Bronchus fibroblast of lung (primary cell): ENCODE data around the genes KAT2A, HSPB9, STAT5B and PLEKHH3.

GRCh38 chr17:41919860-41920441 lies 1.2 kb upstream of the ACLY start:
- RAMPAGE, long total RNA, result no peak

GRCh38 chr17:41989610-41990185 lies 23.1 kb downstream of the CNP start:
- RAMPAGE, long total RNA, result no peak

DNA sequence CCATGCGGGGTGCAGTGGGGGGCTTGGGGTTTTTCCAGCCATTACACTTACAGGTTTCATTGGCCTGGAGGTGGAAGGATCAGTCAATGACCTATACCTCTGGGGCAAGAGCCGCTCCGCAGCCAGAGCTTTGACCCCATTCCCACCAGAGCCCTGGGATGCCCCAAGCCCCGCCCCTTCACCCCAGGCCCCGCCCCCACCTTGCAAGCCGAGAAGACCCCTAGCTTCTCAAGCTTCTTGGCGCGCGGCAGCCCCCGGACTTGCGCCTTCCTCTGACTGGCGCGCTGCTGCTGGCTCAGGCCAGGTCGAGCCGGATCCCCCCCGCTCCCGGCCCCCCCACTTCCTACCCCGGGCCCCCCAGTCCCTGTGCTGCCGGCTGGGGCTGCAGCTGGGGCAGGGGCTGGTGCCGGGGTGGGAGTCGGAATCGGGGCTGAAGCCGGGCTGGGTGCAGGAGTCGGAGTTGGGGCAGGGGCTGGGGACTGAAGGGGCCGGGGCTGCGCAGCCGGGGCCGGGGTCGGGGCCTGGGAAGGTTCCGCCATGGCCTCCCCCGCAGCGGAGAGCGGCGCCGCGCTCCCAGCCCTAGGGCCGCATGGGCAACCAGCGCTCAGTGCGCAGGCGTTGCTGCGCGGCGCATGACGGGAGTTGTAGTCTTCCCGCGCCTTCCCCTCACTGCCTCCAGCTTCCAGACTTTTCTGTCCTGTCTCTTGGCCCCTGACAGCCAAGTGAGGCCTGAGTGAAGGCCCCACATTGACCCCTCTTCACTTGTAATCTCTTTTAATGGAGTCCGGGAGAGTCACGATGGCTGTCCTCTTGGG lies at the start of gene KAT2A:
KAT2A (minus strand) TSS at position 602 of the 815 bp plus-strand sequence.
- RAMPAGE, long total RNA, result no peak

DNA sequence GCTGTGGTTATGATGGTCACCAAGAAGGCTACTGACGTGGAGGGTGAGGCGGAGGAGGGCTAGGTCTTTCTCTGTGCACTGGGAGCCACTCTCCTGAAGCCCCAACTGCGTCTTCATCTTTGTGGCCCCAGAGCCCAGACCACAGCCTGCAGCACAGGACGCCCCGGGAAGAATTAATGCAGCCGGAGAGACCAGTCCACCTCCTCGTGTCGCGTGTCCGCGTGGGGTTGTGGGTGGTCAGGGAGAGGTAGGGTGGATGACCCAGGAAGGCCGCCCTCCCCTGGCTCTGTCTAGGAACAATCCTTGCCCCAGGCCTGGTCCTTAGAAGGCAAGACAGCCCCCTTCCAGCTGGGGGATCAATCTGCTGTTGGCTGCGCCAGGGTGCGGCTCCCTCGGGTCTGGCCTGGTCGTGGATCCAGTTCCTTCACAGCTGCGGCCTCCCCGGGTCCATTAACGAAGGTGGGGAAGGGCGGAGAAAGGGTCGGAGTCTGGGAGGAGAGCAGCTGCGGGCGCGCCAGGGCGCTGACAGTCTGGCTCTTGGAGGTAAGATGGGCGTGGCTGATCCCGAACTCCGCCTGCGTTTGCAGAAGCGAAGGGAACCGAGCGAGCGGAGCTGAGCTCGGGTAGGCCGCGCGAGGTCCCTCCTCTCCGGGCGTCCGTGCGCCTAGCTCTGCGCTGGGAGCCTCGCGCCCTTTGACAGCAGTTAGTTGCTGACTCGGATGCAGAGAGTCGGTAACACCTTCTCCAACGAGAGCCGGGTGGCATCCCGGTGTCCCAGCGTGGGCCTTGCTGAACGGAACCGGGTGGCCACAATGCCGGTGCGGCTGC lies at the start of gene HSPB9:
HSPB9 (plus strand) TSS at position 673 of the 828 bp plus-strand sequence.
- RAMPAGE, long total RNA, result no peak

DNA sequence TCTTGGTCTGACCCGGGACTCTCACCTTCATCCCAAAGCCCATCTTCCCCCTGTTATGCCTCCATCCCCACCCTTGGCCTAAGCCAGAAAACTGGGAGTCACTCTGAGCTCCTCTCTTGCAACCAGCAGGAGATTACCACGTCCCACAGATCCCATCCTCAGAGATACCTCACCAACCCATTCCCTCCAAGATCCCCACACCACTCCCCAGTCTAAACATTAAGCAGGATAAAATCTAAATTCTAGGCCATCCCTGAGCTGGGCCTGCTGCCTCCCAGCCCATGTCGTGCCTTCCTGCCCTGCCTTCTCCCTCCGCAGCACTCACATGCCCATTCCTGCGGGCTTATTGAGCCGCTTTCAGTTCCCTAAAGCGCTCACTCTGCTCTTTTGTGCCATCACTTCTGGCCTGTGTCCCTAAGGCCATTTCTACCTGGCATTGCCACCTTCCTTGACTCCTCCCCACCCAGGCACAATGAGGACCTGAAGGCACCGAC lies 12.9 kb upstream of the RAB5C start:
- RAMPAGE, long total RNA, result no peak

DNA sequence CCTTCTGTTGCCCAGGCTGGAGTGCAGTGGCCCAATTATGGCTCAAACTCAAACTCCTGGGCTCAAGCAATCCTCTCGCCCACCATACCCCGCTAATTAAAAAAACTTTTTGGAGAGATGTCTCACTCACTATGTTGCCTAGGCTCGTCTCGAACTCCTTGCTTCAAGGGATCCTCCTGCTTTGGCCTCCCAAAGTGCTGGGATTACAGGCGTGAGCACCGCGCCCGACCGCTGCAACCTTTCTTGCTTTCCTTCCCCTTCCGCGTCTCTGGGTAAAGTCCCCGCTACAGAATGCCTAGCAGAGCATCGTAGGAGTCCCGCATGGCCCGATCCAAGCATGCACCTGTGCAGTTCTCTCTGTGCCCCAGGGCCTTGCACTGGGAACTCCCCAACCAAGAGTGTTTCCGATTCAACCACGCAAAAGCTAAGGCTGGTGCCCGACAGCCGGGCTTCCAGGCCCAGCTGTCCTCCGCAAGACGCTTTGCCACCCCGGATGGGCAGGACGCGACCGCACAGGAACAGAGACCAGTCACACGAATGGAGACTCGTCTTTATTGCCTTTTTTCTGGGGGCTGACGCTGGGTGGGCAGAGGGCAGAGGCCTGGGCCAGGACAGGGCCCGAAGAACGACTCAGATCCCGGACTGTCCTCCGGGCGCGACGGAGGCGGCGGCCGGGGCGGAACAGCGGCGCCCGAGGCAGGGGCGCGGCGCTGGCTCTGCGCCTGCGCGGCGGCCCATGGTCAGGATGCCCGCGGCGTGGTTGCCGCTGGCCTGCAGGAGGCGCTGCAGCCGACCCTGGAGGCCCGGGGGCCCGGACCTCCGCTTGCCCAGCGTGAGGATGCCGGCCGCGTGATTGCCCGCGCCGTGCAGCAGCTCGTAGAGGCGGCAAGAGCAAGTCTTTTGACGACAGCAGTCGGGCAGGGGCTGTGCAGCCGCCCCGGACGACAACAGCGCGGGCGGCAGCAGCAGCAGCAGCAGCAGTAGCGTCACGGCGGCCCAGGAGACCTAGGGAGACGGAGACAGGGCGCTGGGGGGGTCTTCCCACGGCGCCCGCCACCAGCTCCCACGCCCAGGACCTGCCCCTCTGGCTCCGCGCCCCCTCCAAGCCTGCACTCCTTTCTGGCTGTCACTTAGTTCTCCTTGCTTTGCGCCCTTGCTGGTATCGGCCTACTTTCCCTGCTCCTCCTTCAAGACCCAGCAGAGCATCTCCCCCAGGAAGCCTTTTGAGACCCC lies 1.3 kb downstream of the HCRT start:
- RAMPAGE, long total RNA, result no peak

DNA sequence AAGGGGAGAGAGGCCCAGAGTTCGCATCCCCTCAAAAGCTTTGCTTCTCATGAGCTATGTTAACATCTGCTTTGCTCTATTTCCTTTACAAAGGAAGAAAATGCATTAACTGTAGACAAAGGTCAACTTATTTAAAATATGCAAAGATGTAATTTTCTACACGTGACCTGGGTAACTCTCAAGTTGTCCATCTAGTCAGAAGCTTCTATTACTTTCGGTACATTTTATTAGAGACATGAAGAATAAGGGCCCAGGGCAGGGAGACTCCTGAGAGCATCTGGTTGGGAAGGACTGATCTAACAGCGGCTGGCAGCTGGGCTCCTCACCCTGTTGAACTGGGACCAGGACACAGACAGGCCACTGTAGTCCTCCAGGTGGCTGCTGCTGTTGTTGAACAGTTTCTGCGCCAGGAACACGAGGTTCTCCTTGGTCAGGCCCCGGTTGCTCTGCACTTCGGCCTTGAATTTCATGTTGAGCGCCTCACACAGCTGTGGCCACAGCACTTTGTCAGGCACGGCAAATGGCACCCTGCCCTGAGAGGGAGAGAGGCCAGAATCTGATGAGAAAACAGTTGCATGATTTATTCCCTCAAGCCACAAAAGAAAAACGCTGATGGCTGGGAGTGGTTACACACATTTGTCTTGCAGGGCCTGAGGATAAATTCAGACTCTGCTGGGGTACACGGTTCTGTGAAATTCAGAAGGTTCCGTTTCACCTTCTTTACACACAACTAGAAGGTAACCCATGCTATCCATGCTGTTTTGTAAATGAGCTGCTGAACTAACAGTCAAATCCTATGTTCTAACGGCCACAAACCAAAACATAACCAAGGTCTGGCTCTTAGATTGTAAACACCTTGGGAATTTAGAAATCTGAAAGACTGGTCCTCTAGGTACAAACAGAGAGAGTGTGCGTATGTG lies 17.6 kb upstream of the GHDC start:
- RAMPAGE, long total RNA, result no peak

- RAMPAGE, long total RNA, result no peak
Observed at GRCh38 chr17:42274356-42275204, 1.6 kb downstream of the STAT5B start.

DNA sequence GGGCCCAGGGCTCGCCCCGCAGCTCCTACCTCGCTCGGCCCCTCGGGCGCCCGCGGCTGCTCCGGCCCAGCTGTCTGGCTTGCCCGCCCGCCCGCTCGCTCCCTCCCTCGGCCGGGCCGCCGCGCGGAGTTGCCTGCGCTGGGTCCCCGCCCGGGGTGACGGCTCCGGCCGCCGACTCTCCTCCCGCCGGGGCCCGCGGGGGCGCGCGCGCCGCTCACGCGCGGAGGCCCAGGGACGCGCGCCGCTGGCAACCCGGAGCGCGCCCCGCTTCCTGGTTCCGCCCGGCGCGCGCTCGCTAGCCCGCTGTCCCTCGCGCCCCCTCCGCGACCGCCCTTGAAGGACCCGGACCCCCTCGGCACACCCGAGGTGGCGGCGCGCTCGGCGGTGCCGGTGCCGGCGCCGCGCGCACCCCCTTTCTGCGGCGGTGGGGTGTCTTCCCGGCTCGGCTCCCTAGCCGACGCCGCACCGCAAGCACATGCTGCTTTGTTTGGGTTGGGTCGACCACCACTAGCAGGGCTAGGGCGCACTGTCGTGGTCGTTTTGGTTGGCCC lies at the start of gene STAT5B:
STAT5B (minus strand) TSS at position 173 of the 551 bp plus-strand sequence.
- RAMPAGE, long total RNA, result no peak

GRCh38 chr17:42309202-42309864 lies 21.0 kb downstream of the STAT5A start:
- RAMPAGE, long total RNA, result no peak

DNA sequence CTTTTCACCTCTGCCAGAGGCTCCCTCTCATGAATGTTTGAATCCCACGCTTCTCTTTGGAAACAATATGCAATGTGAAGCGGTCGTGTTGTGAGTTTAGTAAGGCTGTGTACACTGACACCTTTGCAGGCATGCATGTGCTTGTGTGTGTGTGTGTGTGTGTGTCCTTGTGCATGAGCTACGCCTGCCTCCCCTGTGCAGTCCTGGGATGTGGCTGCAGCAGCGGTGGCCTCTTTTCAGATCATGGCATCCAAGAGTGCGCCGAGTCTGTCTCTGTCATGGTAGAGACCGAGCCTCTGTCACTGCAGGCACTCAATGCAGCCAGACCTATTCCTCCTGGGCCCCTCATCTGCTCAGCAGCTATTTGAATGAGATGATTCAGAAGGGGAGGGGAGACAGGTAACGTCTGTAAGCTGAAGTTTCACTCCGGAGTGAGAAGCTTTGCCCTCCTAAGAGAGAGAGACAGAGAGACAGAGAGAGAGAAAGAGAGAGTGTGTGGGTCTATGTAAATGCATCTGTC lies 22.4 kb downstream of the STAT5A start:
- RAMPAGE, long total RNA, result no peak

GRCh38 chr17:42361858-42362315 lies 26.4 kb downstream of the STAT3 start:
- RAMPAGE, long total RNA, result no peak

DNA sequence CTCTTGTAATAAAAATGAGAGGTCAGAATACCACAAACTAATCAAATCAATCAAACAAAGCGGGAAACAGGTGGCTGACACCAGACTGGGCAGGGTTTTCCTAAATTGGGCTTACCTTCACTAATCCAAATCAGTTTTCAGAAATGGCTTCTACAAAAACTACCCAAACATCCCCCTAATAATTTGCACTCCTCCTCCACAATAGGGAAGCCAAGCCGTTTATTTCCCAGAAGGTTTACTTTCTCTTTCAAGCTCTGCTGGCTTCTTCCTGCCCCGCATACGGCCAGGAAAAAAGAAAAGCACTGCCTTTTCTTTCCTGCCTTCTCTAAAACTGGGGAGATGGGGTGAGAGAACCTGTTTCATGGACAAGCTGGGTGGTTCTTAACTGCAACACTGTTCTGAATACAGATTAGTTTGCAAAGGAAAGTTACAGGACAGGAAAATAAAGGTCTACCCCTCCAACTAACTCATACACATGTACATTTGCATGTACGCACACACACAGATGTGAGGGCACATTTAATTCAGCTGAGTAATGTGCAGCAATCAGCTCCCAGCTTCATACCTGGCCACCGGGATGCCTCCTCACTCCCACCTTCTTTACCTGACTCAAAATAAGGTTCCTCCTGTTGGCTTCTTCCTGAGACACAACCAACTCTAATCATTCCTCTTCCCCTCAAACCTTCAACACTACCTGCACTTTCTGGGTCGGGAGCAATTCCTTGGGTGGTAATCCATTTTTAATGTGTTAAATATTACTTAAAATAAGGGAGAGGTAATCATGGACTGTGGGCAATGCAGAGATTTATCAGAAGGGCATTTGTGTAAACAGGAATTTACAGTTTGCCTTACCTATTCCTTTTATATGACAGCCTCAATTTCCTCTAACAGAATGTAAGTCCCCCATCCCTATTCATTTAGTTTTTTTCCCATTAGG lies 9.0 kb downstream of the STAT3 start:
- RAMPAGE, long total RNA, result no peak

DNA sequence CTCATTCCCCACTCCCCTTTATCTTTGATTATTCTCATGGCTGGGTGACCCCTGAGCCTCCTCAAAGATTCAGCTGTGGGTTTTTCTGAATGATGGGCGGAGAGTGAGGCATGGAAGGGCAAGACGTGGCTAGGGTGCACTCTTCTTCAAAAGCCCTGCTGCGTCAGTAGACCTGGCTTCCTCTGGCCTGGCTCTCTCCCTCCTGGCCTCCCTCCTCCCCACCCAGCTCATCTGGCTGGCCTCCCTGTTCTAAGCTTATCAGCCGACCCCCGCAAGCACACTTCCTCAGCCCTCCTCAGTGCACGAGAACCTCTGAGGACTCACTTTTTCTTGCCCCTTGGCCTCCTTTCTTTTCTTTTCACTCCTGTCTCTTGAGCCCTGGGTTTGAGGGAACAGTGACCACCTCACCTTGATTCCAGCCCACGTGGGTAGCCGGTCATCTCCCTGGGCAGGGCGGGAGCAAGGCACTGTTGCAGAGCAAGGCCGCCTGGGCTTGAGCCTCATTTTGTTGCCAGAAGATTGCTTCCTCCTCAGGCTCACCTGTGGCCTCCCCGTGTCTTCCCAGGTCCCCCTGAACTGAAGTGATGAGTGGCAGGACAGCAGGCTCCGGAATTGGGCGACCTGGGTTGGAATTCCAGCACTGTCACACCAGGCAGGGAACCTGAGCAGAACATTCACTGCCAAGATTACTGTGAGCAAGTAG lies 19.7 kb upstream of the NAGLU start:
- RAMPAGE, long total RNA, result no peak

GRCh38 chr17:42562242-42562986 lies 466 bp downstream of the COASY start:
- RAMPAGE, long total RNA, result no peak

- RAMPAGE, long total RNA, result no peak
Observed at GRCh38 chr17:42610500-42610904, 1.0 kb downstream of the TUBG1 start.

DNA sequence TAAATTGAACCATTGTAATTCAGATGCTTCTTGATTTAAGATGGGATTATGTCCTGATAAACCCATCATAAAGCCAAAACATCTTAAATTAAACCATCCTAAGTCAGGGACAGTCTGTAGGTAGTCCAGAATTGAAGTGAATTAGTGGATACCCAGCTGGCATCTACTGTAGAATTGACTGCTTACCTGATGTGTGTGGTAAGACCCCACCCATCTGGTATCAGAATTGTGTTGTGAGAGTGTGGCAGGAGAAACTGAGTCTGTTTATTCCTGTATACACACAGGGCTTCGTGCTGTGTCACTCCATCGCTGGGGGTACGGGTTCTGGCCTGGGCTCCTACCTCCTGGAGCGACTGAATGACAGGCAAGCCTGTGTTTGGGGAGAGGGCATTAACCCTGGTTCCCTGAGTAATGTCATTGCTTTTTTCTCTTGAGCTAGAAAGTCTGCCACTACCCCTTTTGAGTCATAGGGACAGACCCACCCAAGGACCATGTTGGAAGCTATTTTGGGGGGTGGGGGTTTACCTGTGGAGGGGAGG lies 3.7 kb downstream of the TUBG2 start:
- RAMPAGE, long total RNA, result no peak

GRCh38 chr17:42669334-42669736 lies 7.5 kb downstream of the PLEKHH3 start:
- RAMPAGE, long total RNA, result no peak

DNA sequence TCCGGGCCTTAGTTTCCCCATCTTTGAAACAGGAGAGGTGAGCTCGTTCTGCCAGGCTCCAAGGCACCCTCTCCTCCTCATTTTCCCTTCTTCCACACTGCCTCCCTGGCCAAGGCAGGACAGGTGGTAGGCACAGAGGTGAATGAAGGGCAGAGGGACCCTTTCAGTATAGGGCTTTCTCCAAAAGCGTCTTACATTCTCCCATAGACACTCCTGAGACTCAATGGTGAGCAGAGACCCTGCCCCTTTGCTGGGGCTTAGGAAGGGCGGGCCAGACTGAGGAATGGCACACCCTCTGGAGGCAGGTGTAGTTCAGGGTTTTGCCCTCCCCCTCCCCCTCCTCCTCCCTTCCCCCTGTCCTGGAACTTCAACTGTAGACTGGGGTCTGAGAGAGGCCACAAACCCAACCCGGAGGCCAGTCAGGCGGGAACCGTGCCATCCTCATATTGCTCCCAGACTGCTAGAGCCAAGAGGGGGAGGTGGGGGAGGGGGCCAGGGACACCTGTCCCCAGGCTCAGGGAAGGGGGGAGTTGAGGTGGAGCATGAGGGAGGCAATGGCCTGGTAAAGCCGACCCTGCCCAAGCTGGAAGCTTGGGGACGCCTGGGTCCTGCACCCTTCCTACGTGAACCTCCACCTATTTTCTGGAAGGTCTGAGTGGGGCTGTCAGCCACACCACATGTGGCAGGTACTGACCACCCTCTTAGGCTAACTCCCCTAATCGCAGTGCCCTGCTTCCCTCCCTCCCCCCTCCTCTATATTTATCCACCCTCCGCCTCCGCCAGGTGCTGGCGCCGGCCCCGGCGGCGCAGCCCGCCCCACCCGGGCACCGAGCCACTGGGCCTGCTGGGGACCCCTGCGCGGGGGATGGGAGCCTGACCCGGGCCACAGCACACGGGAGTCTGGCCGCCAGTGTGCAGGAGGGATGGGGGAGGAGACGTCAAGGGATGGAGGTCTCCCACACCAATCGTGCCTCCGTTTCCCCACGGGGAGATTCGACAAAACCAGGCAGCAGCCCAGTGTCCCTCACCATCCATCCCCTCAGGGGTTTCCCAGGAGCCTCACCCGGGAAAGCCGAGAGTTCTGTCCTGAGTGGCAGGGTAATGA lies 1.7 kb downstream of the PLEKHH3 start:
- RAMPAGE, long total RNA, result no peak

DNA sequence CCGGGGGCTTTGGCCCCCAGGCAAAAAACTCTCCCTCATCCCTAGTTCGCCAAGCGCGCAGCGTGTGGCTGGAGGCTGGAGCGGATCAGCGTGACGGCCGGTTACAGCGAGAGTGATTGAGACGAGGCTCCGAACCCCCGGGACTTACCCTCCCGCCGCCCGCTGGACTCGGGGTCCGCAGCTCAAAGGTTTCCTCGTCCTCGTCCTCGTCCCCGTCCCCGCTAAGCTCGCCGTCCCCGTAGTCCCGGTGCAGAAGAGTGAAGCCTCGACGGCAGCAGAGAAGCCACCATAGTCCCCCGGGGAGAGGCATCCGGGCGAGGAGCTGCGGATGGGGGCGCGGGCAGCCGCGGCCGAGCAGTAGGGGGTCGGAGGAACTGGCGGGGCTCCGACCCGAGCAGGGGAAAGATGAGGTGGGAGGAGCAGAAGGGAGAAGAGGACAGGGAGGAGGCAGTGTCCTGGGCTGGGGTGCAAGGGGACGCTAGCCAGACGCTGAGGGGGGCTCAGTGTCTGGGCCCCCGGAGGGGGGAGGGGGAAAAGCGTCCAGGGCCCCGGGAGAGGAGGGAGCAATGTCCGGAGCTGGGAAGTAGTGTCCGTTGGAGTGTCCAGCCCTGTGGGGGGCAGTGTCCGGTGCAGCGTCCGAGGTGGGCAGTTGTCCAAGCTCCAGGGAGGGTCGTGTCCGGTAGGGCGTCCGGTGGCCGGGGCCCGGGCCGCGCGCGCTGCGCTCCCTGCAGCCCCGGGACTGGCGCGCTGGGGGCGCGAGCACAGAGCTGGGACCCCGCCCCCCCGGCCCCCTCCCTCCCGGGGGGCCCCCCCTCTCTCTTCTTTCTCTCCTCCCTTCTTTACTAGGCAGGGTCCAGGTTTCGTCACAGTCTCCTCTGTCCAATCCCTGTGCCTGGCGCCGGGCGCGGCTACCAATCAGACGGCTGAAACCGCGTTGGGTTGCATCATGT lies at the start of gene PLEKHH3:
PLEKHH3 (minus strand) TSS at position 741 of the 950 bp plus-strand sequence.
- RAMPAGE, long total RNA, result no peak